ENCODE results near the genes CEP95 and GNA13.

DNA sequence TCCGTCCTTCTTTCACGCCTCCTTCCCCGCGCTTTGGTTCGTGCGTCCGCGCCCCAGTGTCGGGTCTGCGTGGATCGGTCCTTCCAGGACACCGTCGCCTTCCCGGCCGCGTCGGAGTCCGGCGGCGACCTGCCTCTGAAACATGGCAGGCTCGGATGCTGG is at the start of gene CEP95:
CEP95 (plus strand) TSS at position 22 of the 162 bp plus-strand sequence.
- PRO-cap = bidirectional peak, plus-strand start at position 62 of the sequence, minus-strand start at position 35 of the sequence
- RAMPAGE, long total RNA, 5 experiments = start-site peak on the plus strand in 4 of 5 experiments, centred at positions 74 to 117 of the sequence, 17 to 263 reads per replicate
- RRBS = 1% methylated on average over 4 of the region's 21 CpGs

DNA sequence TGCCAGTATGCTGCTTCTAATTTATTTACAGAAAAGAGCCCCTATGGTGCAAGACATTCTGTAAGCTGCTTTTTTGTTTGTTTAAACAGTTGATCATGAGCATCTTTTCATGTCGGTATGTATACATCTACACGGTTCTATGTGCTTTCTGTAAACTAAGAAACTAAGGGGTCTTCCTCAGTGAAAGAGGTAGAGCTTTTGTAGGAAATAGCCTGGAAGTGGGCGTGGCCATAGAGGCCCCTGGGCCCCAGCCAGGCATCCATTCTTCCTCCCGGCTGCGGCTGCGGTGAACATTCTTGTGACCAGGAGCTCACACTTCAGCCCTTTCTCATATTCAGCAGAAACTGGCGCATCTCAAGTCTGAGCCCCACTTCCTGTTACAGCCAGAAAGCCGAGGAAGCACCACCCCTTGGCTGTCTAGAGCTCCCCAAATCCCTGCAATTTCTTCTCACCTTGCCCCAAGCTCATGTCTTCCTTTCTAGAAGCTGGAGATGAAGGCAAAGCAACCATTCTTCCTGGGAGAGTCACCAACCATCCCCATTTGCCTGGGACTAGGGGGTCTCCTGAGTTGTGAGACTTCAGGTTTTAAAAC is 46.9 kb upstream of the SMURF2 start:
- PRO-cap = unidirectional peak, plus-strand start at position 386 of the sequence
- RAMPAGE, long total RNA, 5 experiments = no peak in any of the 5 experiments
- RRBS = no CpG with 5 or more reads among the region's 8 CpGs

- PRO-cap = no peak
- RAMPAGE, long total RNA, 5 experiments = no peak in any of the 5 experiments
- RRBS = no CpG with 5 or more reads among the region's 10 CpGs
Measured at GRCh38 chr17:64724190-64724566, 62.1 kb upstream of the SMURF2 start.

DNA sequence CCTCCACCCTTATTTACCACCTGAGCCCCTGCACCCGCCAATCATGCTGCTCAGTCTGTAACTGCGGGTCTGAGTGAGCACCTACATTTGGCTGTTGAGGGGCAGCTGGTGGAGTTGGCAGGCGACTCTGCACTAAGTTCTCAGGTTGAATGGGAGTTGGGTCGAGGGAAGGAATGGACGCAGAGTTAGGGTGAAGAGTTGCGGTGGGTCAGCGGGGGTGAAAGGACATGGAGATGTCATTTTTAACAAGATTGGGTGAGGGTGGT is 83.3 kb downstream of the LRRC37A3 start:
- PRO-cap = no peak
- RAMPAGE, long total RNA, 5 experiments = no peak in any of the 5 experiments
- RRBS = no CpG with 5 or more reads among the region's 7 CpGs

- PRO-cap = no peak
- RAMPAGE, long total RNA, 5 experiments = no peak in any of the 5 experiments
- RRBS = no CpG with 5 or more reads among the region's 10 CpGs
Measured at GRCh38 chr17:64965076-64965704, 45.9 kb upstream of the LRRC37A3 start.

DNA sequence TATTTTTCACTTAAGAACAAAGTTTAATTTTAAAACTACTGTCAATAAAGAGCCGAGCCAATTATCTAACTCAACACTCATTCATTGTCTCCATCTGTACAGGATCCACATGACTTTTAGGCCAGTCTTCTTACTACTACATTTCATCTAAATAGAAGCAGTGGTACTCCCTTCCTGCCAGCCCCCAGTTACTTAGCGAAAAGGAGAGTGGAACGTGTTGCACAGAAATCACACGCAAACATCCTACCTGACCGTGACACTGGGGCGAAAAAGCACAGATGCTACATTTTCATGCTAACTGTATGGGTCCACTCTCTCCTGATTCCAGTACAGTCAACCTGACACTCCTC is 1.2 kb downstream of the GNA13 start:
- PRO-cap = no peak
- RAMPAGE, long total RNA, 5 experiments = no peak in any of the 5 experiments
- RRBS = no CpG with 5 or more reads among the region's 6 CpGs

GRCh38 chr17:65056420-65057342 is at the start of gene GNA13:
Gene GNA13, minus strand, starts transcription at chr17:65056740.
- PRO-cap = bidirectional peak, plus-strand start at chr17:65057079, minus-strand start at chr17:65056616
- RAMPAGE, long total RNA, 5 experiments = start-site peak on the minus strand in 4 of 5 experiments, at chr17:65056561-65056686 at its widest, 362 to 956 reads per replicate
- RRBS = 2% methylated on average over 57 of the region's 106 CpGs

- PRO-cap = no peak
- RAMPAGE, long total RNA, 5 experiments = no peak in any of the 5 experiments
- RRBS = no CpG with 5 or more reads among the region's 19 CpGs
Measured at GRCh38 chr17:65554039-65555114, 7.1 kb downstream of the AXIN2 start.

DNA sequence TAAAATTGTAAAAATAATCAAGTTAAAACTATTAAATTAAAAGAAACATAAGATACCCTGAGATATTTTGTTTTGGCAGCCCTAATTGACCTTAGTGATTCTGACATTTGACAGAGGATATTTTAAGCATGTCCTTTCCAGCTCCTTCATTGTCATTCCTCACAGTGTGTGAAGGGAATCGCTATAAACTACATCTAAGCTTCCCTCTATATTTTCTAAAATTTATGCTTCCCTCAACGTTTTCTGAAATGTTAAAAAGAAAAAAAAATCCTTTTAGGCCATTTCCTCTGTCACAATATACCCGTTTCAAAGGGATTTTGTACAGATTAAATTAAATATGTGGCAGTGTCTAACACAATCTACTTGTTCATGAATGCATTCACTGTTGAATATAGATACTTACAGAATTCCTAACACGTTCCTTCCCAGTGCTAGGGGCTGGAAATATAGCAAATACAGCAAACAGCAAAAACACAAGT is 20.1 kb downstream of the CEP112 start:
- PRO-cap = no peak
- RAMPAGE, long total RNA, 5 experiments = no peak in any of the 5 experiments
- RRBS = no CpG with 5 or more reads among the region's 4 CpGs

GRCh38 chr17:66232894-66233475 is 3.8 kb upstream of the APOH start:
- PRO-cap = no peak
- RAMPAGE, long total RNA, 5 experiments = no peak in any of the 5 experiments
- RRBS = no CpG with 5 or more reads among the region's 4 CpGs

DNA sequence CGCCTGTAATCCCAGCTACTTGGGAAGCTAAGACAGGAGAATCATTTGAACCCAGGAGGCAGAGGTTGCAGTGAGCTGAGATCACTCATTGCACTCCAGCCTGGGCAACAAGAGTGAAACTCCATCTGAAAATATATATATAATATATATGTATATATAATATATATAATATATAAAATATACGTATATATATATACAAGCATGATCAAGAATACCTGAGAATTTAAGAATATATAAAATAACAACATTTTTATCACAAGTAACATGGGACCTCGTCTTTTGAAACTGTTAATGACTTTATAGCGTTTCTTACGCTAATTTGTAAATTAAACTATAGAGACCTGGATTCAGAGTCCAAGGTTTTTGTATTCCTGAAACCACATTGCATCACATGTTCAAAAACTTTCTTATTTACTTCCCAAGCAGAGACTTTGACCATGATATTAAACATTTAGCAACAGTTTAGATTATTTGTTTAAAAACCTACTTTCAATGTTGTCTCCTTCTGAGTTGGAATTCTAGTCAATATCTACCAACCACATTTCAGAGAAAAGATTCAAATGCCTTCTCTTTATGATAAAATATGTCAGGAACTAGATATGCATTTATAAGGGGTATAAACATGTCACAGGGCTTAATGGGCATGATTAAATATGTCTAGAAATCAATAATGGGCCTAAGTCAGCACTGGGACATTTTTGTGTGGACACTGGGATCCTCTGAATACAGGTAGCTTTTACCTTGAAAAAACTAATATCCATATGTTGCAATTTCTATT is 6.1 kb upstream of the APOH start:
- PRO-cap = no peak
- RAMPAGE, long total RNA, 5 experiments = no peak in any of the 5 experiments
- RRBS = no CpG with 5 or more reads among the region's 5 CpGs

DNA sequence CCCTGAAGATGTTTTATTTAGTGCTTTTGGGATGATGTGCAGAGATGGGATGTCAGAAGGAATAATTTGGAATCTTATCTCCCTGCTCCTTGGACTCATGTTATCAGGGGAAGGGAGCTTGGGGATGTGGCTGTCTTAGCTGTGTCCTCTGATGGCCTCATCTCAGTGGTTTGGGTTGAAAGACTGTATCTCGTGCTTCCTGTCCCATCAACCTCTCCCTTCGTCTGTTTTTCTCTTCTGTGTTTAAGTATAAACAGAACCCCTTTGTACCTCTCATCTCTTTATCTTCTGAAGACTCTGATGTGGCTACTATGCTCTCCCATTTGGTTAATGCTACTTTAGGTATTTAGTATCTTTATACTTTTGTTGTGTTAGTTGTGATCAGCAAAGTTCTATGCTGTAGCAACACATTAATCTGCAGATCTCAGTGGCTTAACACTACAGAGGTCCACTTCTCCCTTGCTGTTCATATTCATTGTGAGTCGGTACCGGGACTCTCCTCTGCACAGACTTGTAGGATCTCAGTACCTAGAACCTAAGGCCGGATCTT is 28.7 kb downstream of the PRKCA start:
- PRO-cap = no peak
- RAMPAGE, long total RNA, 5 experiments = no peak in any of the 5 experiments
- RRBS = no CpG with 5 or more reads among the region's 5 CpGs

GRCh38 chr17:66400955-66401859 is 98.8 kb downstream of the PRKCA start:
- PRO-cap = no peak
- RAMPAGE, long total RNA, 5 experiments = start-site peak on the plus strand in 1 of 5 experiments, at chr17:66401075-66401647 at its widest, 5 to 15 reads per replicate
- RRBS = no CpG with 5 or more reads among the region's 11 CpGs

- PRO-cap = no peak
- RAMPAGE, long total RNA, 5 experiments = start-site peak on the plus strand in 1 of 5 experiments, at chr17:66402038-66402276 at its widest, 5 to 6 reads per replicate
- RRBS = no CpG with 5 or more reads among the region's 5 CpGs
Measured at GRCh38 chr17:66401860-66402500, 99.6 kb downstream of the PRKCA start.

GRCh38 chr17:66548067-66548562 is 245.7 kb downstream of the PRKCA start:
- PRO-cap = no peak
- RAMPAGE, long total RNA, 5 experiments = start-site peak on the plus strand in 1 of 5 experiments, at chr17:66548097-66548687 at its widest, 8 reads per replicate
- RRBS = no CpG with 5 or more reads among the region's 7 CpGs

DNA sequence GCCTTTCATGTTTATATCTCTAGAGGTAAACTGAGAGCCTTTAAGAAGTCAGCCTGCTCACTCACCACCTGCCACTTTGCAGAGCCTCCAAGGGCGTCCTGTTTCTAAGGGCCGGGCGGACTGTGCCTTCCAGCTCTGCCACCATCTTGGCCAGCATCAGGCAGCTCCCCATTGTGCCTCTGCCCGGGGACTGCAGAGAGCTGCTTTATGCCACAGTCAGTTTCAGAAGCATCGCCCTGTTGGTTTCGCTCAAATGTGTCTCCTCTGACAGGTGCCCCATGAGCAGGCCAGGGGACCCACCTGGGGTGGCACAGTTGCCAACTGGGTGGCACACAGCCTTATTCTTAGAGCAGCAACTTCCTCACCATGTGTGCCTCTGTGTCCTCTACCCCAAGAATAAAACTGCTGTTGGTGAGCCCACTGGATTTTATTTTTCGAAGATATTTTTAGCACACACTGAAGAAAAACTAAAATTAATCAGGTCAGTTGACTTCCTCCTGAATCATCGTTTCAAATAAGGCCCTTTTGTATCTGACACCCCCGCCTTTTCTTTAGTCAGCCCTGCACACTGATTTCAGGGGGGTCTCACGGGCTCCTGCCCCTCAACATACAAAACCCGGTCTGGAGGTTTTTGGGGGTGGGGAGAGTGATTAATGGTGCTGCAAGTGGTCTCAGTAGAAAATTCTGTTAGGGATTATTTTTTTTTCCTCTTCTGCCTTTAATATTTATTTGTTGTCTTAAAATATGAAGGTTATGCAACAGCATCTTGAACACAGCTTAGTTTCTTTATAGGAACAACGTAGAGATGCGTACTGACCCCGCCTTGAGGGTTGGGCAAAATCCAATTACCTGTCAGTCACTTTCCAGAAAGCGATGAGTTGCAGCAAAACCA is 44.8 kb upstream of the CACNG5 start:
- PRO-cap = no peak
- RAMPAGE, long total RNA, 5 experiments = no peak in any of the 5 experiments
- RRBS = 83% methylated on average over 3 of the region's 15 CpGs

DNA sequence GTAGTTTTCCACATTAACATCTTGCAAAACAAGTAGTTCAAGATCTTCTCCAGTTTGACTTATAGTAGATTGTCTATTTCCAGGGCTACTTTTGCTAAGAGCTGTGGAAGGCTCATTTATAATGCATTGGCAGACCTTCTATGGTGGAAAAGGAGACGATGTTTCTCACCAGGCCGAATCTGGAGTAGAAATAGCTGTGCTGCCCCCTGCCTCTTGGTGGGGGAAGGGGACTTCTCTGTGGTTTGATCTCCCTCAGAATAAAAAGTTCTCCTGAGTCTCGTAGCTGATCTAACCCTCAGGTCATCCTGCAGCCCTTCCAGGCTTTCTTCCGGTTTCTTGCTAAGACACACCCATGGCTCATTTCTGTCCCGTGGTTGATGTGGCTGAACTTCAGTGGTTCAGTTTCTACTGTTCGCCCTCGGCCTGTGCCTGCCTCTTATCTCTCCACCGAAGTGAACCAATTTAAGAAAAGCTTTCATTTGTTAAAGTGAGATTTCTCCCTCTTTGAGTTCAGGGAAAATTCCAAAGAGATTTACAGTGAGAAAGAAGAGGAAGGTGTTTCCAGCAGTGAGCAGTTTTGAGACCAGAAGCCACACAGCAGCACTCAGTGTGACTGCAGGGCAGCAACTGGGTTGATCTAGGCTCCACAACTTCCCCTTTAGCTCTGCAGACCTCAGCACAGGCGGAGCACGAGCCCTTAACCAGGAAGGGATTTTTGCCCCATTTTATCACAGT is 35.0 kb upstream of the CACNG5 start:
- PRO-cap = no peak
- RAMPAGE, long total RNA, 5 experiments = no peak in any of the 5 experiments
- RRBS = no CpG with 5 or more reads among the region's 10 CpGs

GRCh38 chr17:67258789-67259152 is 13.8 kb upstream of the HELZ start:
- PRO-cap = no peak
- RAMPAGE, long total RNA, 5 experiments = no peak in any of the 5 experiments
- RRBS = no CpG with 5 or more reads among the region's 7 CpGs

GRCh38 chr17:67402208-67402563 is 25.1 kb downstream of the PITPNC1 start:
- PRO-cap = no peak
- RAMPAGE, long total RNA, 5 experiments = no peak in any of the 5 experiments
- RRBS = no CpG with 5 or more reads among the region's 6 CpGs

- PRO-cap = unidirectional peak, plus-strand start at chr17:67477957
- RAMPAGE, long total RNA, 5 experiments = no peak in any of the 5 experiments
- RRBS = no CpG with 5 or more reads among the region's 3 CpGs
Measured at GRCh38 chr17:67477751-67478123, 100.7 kb downstream of the PITPNC1 start.